Mammary microvascular endothelial cell (primary cell): ENCODE results near the genes PRDX6, RC3H1 and COP1.

DNA sequence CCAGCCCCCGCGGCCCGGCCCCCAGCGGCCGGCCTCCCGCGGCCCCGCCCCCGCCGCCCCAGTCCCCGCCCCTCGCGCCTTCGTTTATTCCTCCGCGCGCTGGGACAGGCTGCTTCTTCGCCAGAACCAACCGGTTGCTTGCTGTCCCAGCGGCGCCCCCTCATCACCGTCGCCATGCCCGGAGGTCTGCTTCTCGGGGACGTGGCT, at the start of gene PRDX6:
PRDX6 (plus strand) TSS at position 112 of the 207 bp plus-strand sequence.
- RAMPAGE, long total RNA: start-site peak on the plus strand centred at position 129 of the sequence, 81 bp wide, 1,470 and 964 reads in 2 replicates

DNA sequence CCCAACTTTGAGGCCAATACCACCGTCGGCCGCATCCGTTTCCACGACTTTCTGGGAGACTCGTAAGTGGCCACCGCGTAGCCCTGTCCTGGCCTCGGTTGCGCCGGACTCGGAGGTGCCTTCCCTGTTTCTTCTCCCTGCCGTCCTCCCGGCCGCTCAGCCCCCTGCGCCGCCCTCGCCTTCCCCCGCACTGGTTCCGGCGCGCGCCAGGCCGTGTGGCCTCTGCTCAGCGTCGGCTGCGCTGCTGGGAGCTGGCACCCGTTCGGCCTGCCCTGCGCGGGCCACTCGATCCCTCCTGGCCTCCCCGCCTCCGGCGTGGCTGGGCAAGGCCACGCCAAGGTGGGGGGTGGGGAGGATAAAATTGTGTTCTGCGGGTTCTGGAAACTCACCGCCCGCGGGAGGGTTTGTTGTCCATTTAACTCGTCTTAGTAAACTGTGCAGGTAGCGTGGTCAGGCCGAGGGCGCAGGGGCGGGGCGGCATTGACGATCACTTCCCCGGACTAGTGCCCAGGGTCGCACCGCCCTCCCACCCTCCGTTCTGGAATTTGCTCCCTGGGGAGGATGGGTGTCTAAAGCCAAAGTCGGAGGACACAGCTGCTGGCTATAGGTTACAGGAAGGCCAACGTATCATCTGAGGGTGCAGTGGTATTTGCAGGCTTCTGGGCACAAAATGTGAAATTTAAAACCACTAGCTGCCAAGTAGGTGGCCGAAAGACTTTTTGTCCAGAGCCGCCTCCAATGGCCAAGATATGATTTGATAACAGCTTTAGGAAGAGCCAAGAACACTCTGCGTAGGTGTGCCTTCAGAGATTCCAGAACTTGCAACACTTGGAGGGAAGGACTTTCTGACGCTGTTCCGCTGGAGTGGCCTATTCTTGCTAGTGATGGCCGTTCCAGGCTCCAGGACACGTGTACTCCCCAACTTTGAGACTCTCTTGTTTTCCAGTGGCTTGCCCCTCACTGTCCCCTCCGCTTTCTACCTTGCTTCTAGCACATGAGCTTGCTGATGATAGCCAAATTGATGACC, 609 bp downstream of the PRDX6 start:
- RAMPAGE, long total RNA: no peak

- RAMPAGE, long total RNA: no peak
These were observed 2.4 kb downstream of the KLHL20 start for GRCh38 chr1:173717133-173717689.

DNA sequence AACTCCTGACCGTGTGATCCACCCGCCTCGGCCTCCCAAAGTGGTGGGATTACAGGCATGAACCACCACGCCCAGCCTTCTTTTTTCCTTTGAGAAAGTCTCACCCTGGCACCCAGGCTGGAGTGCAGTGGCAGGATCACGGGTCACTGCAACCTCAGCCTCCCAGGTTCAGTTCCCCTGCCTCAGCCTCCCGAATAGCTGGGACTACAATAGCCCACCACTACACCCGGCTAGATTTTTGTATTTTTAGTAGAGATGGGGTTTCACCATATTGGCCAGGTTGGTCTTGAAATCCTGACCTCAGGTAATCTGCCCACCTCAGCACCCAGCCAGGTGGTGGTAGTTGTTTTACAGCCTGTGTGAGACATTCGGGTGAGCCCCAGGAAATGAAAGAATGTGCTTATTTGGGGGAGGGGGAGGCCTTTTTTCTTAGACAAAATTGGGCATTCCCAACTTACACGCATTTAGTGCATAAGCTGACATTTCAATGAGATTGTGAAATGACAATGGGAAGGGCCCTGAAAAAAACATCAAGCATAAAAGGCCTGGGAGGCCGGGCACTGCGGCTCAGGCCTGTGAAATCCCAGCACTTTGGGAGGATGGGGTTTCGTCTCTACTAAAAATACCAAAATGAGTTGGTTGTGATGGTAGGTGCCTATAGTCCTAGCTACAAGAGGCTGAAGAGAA, 5.6 kb upstream of the ZBTB37 start:
- RAMPAGE, long total RNA: no peak

DNA sequence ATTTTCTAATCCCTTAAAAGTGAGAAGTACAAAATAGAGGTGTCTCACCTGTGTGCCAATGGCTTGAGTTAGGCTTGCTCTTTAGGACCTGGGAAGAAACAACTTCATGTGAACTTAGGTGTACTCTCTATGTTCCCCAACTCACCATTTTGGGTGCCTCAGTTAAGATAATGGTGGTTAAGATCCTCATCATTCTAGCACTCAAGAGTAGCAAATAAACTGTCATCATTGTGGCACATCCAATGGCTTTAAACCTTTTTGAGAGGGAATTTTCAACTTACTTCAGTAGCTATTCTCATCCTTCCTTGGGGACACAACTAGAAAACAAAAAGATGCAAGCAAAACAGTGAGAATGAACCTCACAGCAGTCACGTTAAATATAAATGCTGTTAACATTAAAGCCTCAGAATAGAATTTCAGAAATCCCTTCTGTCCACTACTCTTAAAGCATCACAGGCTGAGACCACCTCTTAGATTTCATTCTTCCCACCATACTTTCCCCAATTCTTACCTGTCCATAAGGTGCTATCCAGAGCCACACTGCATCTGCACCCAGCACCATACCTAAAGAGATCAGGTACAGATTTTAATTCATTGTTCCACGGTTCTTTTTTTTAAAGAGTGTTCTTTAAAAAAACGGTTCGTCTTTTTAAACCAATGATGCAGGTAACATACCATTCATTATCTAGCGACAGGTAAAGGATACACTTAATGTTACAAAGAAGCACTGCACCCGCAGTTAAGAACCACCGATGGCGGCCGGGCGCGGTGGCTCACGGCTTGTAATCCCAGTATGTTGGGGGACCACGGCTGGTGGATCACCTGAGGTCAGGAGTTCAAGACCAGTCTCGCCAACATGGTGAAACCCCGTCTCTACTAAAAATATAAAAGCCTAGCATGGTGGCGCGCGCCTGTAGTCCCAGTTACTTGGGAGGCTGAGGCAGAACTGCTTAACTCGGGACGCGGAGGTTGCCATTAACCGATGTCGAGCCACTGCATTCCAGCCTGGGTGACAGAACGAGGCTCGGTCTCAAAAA, 1.4 kb upstream of the ZBTB37 start:
- RAMPAGE, long total RNA: no peak

GRCh38 chr1:173916970-173917177, 253 bp downstream of the SERPINC1 start:
- RAMPAGE, long total RNA: no peak

DNA sequence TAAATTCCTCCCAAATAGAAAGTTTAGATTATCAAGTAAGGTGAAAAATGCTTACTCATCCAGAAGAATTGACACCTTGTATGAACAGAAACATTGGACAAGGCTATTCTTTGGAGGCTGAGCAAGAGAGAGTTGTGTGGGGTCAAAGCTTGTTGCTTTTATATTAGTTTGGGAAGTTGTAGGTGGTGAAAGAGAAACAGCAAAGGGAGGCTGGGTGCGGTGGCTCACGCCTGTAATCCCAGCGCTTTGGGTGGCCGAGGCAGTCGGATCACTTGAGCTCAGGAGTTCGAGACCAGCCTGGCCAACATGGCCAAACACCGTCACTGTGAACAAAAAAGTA, 8.7 kb upstream of the SERPINC1 start:
- RAMPAGE, long total RNA: no peak

- RAMPAGE, long total RNA: no peak
These were observed at the start of gene RC3H1 for GRCh38 chr1:174022225-174022628. Gene RC3H1, minus strand, starts transcription at chr1:174022357.

DNA sequence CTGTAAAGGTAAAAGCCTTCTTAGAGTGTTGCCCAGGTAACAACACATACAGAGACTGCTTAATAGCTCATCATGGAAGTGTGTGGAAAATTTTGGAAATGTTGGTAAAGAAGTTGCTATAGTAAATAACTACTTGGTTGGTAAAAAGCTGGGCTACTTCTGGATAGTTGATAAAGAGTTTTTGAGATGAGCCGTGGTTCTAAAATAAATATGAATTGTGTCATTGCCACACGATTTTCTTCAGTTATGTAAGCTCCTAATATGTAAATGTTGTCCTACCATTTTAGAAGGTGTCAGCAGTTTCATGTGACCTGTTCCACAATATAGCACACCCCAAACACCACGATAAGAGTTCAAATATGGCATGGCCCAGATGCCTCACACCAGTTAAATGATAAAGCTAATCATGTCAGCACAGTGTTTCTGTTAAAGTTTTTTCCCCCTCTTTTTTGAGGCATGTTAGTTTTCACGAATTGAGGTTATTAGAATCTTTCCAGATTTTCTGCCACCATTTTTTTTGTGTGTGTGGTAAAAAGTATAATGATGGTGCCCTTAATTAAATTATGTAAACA, 7.5 kb downstream of the RABGAP1L start:
- RAMPAGE, long total RNA: no peak

GRCh38 chr1:174471739-174472365, 24.1 kb downstream of the GPR52 start:
- RAMPAGE, long total RNA: no peak

DNA sequence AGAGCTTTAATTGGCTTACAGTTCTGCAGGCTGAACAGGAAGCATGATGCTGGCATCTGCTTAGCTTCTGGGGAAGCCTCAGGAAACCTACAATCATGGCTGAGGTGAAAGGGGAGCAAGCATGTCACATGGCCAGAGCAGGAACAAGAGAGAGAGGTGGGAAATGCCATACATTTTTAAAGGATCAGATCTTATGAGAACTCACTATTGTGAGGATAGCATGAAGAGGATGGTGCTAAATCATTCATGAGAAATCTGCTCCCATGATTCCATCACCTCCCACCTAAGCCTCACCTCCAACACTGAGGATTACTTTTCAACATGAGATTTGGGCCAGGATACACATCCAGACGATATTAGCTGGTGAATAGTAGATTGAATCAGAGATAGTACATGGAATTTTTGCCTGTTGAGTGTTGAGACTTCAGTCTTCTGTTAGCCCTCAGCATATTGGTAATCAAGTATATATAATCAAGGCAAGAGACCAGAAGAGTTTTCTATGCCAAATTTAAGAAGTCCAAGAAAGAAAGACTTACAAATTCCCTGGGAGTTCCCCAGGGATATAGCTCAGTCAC, 75.0 kb downstream of the GPR52 start:
- RAMPAGE, long total RNA: no peak

DNA sequence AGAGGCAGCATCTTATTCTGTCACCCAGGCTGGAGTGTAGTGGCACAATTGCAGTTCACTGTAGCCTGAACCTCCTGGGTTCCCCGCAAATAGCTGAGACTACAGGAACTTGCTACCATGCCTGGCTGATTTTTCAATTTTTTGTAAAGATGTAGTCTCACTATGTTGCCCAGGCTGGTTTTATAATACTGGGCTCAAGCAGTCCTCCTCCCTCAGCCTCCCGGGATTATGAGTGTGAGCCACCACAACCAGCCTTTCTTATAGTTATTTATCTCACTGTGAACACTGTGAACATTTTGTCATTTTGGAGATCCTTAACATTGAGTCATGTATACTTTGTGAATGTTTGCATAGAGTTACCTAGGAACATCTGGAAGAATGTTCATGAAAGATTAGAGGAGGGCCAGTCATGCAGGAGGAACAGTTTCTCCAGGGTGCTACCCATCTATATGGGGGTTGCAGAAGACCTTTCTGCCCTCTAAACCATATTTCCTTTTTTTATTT, 127.1 kb upstream of the CACYBP start:
- RAMPAGE, long total RNA: no peak

DNA sequence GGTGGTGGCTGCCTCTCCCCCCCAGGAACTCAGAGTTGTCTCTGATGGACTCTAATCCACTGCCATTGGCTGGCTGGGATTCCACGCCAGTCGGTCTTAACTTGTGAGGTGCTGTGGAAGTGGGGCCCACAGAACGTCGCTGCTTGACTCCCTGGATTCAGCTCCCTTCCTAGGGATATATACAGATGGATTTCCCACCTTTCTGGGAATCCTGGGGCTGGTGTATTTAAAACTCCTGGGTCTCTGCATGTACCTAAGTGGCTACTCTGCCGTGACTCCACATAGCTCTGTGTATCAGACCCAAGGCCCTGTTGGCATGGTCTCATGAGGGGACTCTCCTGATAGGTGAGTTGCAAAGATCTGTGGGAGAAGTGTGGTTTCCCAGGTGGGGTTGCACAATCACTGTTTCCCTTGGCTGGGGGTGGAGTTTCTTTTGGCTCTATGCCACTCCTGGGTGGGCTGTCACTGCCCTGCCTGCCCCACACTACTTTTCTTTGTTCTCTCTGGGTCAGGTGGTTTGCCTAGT, 97.4 kb upstream of the CACYBP start:
- RAMPAGE, long total RNA: no peak

- RAMPAGE, long total RNA: no peak
These were observed 4.9 kb downstream of the TNN start for GRCh38 chr1:175072276-175073158.

DNA sequence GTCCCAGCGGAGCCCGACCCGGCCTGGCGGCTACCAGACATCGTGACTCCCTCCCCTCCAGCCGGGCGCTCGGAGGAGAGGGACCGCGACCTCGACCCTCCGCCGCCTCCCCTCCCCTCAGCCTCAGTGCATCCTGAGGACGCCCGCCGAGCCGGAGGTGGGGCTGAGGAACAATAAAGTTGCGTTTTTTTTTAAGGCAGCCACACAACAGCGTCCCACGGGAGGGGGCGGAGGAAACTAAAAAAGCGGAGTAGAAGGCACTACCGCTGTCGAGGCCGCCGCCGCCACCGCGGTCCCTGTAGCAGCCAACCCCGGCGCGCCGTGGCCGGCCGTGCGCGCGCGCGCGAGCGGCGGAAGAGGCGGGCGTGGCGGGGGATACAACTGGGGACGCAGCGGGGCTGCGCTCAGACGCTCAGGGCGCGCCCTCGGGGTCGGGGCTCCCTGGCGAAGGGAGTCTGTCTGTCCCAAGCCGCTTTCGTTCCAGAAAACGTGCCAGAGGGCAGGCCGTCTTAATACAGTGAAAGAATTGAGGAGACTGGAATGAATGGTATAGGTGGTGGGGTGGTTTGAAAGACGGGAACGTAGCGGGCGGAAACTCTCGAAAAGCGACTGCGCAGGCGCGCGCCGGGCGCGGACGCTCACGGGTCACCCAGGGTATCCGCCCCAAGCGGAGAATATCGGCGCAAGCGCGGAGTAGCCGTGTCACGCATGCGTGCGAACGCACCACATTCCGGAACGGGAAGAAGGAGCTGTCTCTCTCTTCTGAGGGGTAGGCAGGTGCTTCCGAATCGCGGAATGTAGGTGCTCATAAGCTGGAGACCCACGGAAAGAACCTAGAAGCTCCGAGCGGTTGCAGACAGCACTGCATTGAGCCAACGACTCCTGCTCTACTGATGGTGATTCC, at the start of gene COP1:
COP1 (minus strand) TSS at position 349 of the 904 bp plus-strand sequence.
- RAMPAGE, long total RNA: no peak

DNA sequence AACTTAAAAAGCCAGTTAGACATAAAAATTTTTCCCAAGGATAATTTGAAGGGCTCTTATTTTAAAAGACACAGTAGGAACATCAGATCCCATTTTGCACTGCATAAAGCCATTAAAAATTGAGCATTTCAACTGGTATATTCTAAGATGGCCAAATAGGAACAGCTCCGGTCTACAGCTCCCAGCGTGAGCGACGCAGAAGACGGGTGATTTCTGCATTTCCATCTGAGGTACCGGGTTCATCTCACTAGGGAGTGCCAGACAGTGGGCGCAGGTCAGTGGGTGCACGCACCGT, 336.1 kb downstream of the SEC16B start:
- RAMPAGE, long total RNA: no peak

DNA sequence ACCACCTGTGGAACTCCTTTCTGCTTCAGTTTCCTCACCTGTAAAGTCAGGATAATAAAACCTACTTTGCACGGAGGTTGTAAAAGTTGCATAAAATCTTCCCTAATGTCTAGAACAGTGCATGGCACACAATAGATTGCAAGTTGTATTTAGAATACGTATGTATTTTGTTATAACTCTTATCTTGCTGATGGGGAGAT, 226.8 kb downstream of the SEC16B start:
- RAMPAGE, long total RNA: no peak

DNA sequence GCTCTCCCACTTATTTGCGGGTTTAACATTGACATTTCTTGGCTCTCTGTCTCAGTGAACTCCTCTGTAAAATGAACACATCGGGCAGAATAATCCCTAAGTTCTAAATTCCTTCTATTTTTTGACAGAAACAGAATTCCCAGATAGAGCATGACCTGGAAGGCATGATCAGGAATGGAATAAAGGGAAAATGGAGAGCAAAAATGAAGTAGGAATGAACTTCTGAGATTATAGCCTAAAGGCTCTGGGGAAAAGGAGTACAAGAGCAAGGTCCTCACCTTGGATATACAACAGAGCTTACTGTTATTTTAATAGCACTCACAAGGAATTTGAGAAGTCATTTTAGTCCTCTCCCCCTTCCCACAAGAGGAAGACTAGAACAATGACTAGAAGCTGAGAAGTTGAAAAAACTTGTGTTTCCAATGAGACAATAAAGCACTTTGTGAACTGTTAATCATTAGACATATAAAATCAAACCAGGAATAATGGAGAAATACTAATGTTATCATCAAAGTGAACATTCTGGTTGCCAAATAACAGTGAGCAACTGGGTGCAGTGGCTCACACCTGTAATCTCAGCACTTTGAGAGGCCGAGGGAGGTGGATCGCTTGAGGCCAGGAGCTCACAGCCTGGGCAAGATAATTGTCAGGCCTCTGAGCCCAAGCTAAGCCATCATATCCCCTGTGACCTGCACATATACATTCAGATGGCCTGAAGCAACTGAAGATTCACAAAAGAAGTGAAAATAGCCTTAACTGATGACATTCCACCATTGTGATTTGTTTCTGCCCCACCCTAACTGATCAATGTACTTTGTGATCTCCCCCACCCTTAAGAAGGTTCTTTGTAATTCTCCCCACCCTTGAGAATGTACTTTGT, 54.1 kb upstream of the RASAL2 start:
- RAMPAGE, long total RNA: no peak

DNA sequence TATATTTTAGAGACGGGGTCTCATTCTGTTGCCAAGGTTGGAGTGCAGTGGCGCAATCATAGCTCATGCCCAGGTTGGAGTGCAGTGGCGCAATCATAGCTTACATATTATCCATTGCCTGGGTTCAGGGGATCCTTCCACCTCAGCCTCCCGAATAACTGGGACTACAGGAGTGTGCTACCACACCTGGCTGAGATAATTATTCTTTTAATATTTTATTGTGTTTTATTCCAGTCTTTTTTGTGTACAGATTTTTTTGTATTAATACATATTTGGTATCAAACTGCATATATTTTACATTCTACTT, 8.4 kb downstream of the RASAL2 start:
- RAMPAGE, long total RNA: no peak

DNA sequence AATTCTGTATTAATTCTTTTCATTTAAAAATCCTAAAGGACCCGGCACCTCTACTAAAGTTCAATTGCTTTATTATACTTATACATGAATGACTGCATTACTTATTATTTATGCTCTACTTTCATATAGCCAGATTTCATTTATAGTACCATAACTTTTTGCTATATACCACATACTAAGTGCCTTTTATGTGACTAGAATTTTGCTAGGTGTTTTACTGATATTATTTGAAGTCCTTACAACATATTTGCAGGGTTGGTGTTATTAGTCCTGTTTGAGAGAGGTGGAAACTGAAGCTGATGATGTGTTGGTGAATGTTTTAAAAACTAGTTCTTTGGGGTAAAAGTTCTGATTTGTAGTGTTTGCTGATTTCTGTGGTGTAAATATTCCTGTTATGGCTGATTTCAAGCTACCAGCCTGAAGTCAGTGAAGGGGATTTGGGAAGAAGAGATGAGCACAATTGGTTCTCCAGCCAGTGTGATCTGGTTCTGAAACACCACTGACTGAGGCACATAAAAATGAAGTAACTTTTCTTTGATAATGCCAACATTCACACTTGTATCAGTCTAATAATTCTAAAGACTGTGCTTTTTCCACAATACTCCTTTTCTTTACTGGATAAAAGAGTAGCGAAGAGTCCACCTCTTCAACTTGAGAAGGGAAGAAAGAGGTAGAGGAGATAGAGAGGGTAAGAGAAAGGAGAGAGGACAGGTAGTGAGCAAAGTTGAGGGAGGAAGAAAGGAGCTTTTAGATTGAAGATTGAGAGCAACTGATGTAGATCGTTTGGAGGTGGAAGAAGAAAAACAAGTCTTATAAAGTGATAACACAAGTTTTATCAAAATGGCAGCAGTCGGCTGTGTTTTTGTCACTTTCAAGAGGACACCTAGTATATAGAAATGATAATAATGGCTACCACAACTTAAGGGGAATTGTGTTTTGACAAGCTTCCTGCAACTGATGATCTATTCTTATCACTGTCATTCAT, 85.2 kb downstream of the RASAL2 start:
- RAMPAGE, long total RNA: no peak